Spleen (tissue), 7 donors: ENCODE data around the genes IPO8, AMN1 and BICD1.

GRCh38 chr12:29323667-29324346 is 57.2 kb downstream of the ERGIC2 start:
- PRO-cap, 4 experiments = no peak in any of the 4 experiments
- RAMPAGE, long total RNA, 4 experiments = start-site peak on the plus strand in 1 of 4 experiments, at chr12:29323587-29324582 at its widest, 29 reads per replicate

GRCh38 chr12:29437348-29438004 is 56.5 kb upstream of the ERGIC2 start:
- PRO-cap, 4 experiments = no peak in any of the 4 experiments
- RAMPAGE, long total RNA, 4 experiments = no peak in any of the 4 experiments

- PRO-cap, 4 experiments = no peak in any of the 4 experiments
- RAMPAGE, long total RNA, 4 experiments = no peak in any of the 4 experiments
Measured at GRCh38 chr12:29701336-29702143, 82.2 kb downstream of the TMTC1 start.

DNA sequence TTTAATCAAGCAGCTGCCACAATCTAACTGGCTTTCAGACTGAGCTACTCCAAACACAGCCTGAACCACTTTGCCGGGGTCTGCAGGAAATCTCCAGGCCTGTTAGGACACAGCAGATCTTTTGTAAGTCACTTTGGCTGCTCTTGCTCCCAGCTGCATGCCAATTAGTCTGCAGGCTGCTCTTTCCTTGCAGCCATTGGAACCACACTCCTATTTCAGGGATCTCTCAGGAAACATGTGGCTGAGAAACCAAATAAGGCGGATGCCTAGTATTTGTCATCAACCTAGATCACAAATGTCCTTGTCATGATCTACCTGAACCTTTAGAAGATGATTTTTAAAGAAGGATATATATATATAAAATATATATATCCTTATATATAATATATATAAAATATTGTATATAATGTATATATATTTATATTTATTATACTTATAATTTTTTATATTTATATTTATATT is 73.5 kb downstream of the TMTC1 start:
- PRO-cap, 4 experiments = no peak in any of the 4 experiments
- RAMPAGE, long total RNA, 4 experiments = no peak in any of the 4 experiments

GRCh38 chr12:29725772-29726324 is 57.9 kb downstream of the TMTC1 start:
- PRO-cap, 4 experiments = no peak in any of the 4 experiments
- RAMPAGE, long total RNA, 4 experiments = no peak in any of the 4 experiments

GRCh38 chr12:29782881-29783524 is 739 bp downstream of the TMTC1 start:
- PRO-cap, 4 experiments = peak in 4 of 4 experiments; most common plus-strand start chr12:29783377 (in 3); most common minus-strand start chr12:29783271 (in 3)
- RAMPAGE, long total RNA, 4 experiments = no peak in any of the 4 experiments

DNA sequence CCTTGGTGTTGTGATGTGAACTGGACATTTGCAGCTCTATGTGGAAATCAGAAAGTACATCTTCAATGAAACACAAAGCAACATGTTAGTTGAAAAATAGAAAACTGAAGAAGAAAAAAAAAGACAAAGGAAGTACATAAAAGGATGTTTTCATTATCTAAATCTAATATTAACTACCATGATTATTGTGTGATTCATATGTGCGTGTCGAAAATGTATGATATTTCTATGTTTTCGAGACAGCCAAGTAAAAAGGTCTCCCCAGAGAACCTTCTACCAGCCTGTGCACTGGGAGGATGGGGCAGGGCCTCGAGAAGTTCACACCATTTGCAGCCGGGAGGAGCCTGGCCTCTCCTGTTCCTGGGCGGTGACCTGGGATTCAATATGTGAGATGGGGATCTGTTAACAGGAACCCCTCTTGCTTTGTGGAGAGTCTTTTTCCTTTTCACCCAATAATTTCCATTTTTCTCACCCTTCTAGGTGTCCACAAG is 189.3 kb downstream of the IPO8 start:
- PRO-cap, 4 experiments = no peak in any of the 4 experiments
- RAMPAGE, long total RNA, 4 experiments = no peak in any of the 4 experiments

GRCh38 chr12:30691128-30691791 is 4.4 kb downstream of the IPO8 start:
- PRO-cap, 4 experiments = no peak in any of the 4 experiments
- RAMPAGE, long total RNA, 4 experiments = no peak in any of the 4 experiments

GRCh38 chr12:30695247-30696333 is at the start of gene IPO8:
TSS of gene IPO8 (minus strand) at chr12:30695869.
- PRO-cap, 4 experiments = peak in 4 of 4 experiments; most common plus-strand start chr12:30696008 (in 3); most common minus-strand start chr12:30695867 (in 2)
- RAMPAGE, long total RNA, 4 experiments = start-site peak on the minus strand in 1 of 4 experiments, at chr12:30695827-30695897 at its widest, 80 reads per replicate

- PRO-cap, 4 experiments = no peak in any of the 4 experiments
- RAMPAGE, long total RNA, 4 experiments = no peak in any of the 4 experiments
Measured at GRCh38 chr12:30860456-30860753, 66.1 kb upstream of the TSPAN11 start.

- PRO-cap, 4 experiments = no peak in any of the 4 experiments
- RAMPAGE, long total RNA, 4 experiments = no peak in any of the 4 experiments
Measured at GRCh38 chr12:31311316-31311757, 14.6 kb downstream of the SINHCAF start.

GRCh38 chr12:31323470-31324531 is 2.1 kb downstream of the SINHCAF start:
- PRO-cap, 4 experiments = peak in 4 of 4 experiments; most common plus-strand start chr12:31323834 (in 4); most common minus-strand start chr12:31323893 (in 4)
- RAMPAGE, long total RNA, 4 experiments = start-site peak on the minus strand in 4 of 4 experiments, at chr12:31324143-31324184 at its widest, 35 to 124 reads per replicate

GRCh38 chr12:31370774-31371785 is 45.1 kb upstream of the SINHCAF start:
- PRO-cap, 4 experiments = no peak in any of the 4 experiments
- RAMPAGE, long total RNA, 4 experiments = no peak in any of the 4 experiments

GRCh38 chr12:31553286-31554517 is 37.2 kb downstream of the DENND5B start:
- PRO-cap, 4 experiments = no peak in any of the 4 experiments
- RAMPAGE, long total RNA, 4 experiments = start-site peak on the minus strand in 1 of 4 experiments, at chr12:31553315-31553658 at its widest, 6 to 10 reads per replicate

- PRO-cap, 4 experiments = peak in 1 of 4 experiments; most common plus-strand start chr12:31586983 (in 1)
- RAMPAGE, long total RNA, 4 experiments = no peak in any of the 4 experiments
Measured at GRCh38 chr12:31586630-31587290, 4.2 kb downstream of the DENND5B start.

DNA sequence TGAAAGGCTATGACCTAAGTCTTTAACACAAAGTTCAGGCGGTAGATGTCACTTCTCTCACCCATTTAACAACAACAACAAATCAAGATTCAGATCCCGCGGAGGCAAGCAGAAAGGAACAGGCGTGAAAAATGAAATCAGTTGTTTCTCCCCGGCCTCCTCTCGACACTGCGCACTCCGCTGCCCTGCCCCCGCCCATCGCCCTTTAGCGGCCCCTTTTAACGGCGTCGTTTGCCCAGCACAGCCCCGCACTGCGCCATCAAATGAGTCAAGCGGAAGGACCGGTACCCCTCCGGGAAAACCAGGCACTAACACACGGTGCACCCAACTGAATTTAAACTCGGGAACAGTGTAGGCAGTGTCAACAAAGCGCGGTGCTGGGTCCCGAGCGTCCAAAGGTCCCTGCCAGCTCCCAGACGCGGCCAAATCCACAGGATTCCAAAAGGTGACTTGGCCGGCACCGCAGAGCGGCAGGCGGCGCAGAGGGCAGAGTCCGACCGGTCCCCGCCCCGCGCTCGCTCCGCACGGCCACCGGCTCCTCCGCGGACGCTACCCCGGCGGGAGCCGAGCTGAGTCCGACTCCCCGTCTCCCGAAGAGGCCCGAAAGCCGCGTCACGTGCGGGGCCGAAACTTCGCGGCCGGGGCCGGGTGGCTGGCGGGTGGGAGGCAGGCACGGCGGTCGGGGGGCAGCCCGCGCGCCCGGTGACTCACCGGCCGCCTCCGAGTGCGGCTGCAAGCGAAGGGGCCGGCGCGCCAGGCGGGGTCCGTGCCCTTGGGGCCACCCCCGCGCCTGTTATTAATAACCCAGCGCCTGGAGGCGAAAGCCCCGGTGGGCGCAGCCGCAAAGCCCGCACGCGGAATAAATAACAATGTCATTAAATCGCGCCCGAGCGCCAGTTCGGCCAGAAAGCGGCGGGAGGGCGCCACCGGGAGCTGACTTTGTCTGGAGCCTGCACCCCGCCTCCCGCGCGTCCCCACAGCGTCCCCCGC is 966 bp downstream of the DENND5B start:
- PRO-cap, 4 experiments = peak in 4 of 4 experiments; most common plus-strand start position 905 of the sequence (in 4); most common minus-strand start position 193 of the sequence (in 4)
- RAMPAGE, long total RNA, 4 experiments = start-site peak on the plus strand in 1 of 4 experiments, centred at position 267 of the sequence, 7 reads per replicate

DNA sequence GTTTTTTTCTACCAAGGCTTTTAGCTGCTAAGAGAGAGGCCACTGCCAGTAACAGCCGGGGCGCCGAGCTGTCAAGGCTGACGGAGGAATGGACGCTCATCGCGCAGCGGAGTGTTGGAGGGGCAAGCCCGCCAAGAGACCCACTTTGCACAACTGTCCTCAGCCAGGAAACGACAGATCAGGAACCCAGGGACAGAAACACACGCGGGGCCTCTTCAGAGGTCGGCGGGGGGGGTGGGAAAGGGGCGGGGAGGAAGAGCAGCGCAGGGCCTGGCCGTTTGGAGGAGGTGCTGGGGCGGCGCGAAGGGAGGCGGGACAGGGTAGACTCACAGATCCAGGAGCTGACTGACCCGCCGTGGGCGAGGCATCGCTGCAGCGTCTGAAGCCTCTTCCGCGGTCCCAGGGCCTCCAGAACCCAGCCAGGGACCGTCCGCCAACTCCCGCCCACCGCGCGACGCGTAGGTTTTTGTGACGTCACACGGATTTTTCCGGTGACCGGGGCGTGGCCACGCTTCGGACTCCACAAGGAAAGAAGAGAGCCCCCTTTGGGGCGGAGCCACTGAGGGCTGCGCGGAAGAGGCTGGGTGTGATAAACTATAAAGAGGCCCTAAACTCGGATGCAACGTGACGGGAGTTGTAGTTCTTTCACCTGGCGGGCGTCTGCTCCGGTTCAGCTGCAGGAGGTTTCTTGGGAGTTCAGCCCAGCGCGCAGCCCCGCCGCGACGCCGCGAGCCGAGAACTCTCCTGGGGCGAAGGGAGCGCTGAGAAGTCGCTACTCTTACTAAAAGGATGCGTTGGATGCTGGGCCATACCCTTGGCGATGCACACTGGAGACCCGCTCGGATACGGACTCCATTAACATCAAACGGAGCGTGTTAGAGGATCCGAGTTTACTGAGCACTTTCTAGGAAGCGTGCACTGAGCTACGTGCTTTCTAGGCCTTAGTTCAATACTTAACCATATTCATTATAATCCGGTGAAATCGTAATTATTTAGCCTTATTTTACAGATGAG is at the start of gene AMN1:
AMN1 (minus strand) TSS at position 381 of the 1,014 bp plus-strand sequence.
- PRO-cap, 4 experiments = peak in 4 of 4 experiments; most common plus-strand start position 48 of the sequence (in 3); most common minus-strand start position 381 of the sequence (in 4)
- RAMPAGE, long total RNA, 4 experiments = start-site peak on the plus strand in 3 of 4 experiments, centred at positions 624 to 664 of the sequence, 44 to 78 reads per replicate; start-site peak on the minus strand in 4 of 4 experiments, centred at positions 199 to 405 of the sequence, 17 to 301 reads per replicate

GRCh38 chr12:31966221-31967152 is 7.3 kb downstream of the RESF1 start:
- PRO-cap, 4 experiments = peak in 2 of 4 experiments; most common plus-strand start chr12:31967015 (in 1); most common minus-strand start chr12:31967013 (in 1)
- RAMPAGE, long total RNA, 4 experiments = no peak in any of the 4 experiments

DNA sequence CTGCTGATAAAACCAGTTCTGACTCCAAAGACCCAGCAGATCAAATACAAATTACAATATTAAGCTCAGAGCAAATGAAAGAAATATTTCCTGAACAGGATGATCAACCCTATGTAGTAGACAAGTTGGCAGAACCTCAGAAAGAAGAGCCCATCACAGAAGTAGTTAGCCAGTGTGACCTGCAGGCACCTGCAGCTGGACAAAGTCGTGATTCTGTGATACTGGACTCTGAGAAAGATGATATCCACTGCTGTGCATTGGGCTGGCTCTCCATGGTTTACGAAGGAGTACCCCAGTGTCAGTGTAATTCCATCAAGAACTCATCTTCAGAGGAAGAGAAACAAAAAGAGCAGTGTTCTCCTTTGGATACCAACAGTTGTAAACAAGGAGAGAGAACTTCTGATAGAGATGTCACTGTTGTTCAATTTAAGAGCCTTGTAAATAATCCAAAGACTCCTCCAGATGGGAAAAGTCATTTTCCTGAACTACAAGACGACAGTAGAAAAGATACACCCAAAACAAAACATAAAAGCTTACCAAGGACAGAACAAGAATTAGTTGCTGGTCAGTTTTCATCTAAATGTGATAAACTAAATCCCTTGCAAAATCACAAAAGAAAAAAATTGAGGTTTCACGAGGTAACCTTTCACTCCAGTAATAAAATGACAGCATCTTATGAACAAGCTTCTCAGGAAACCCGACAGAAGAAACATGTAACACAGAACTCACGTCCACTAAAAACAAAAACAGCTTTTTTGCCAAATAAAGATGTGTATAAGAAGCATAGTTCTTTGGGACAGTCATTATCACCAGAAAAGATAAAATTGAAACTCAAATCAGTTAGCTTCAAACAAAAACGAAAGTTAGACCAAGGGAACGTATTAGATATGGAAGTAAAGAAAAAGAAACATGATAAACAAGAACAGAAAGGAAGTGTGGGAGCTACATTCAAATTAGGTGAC is 25.3 kb downstream of the RESF1 start:
- PRO-cap, 4 experiments = no peak in any of the 4 experiments
- RAMPAGE, long total RNA, 4 experiments = no peak in any of the 4 experiments

GRCh38 chr12:32106382-32107262 is at the start of gene BICD1:
TSS of gene BICD1 (plus strand) at chr12:32106847.
- PRO-cap, 4 experiments = peak in 4 of 4 experiments; most common plus-strand start chr12:32106875 (in 4); most common minus-strand start chr12:32106627 (in 2)
- RAMPAGE, long total RNA, 4 experiments = no peak in any of the 4 experiments